Neural progenitor cell (in vitro differentiated cells): Measurements from ENCODE around the genes DUSP7 and TNNC1.

GRCh38 chr3:52047207-52047911, 9.0 kb downstream of the DUSP7 start:
- RAMPAGE, long total RNA: no peak

- RAMPAGE, long total RNA: no peak
Observed at GRCh38 chr3:52056270-52056784, at the start of gene DUSP7. DUSP7 (minus strand) TSS chr3:52056571.

DNA sequence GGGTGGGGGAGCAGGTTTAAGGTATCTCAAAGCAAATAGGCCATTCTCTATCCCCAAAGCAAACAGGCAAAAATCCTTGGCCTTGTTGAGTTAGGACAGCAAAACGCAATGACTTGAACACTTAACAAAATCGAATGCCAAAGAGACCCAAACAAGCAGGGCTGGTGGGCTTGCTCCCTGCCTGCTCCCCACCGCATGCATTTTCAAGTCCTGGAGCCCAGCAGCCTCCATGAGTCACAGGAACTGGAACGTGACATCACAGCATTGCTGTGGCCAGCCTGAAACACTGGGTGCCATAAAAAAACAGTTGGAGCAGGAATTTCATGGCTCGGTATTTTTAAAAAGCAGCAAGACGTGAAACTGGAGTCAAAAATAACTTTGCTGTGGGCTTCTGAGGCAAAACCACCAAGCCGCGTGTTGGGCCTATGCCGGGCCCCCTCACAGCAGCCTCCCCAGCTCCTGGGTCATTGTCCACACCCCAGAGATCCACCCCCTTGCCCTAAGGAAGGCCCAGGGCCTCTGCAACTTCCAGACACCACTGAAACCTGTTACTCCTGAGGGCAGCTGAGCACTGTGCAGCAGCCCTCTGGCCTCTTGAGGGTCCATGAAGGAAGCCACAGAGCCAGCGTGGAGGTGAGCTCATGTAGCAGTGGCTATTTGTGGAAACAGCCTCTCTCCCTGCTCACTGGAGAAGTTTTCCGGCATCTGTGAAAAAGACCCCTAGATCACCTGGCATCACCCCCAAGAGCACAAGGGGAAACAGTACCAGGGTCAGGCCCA, 33.8 kb upstream of the DUSP7 start:
- RAMPAGE, long total RNA: no peak

- RAMPAGE, long total RNA: no peak
Observed at GRCh38 chr3:52108218-52108482, 46.1 kb downstream of the POC1A start.

- RAMPAGE, long total RNA: no peak
Observed at GRCh38 chr3:52192808-52193426, 5.0 kb upstream of the ALAS1 start.

GRCh38 chr3:52216744-52217658, 8.4 kb downstream of the TLR9 start:
- RAMPAGE, long total RNA: no peak

- RAMPAGE, long total RNA: no peak
Observed at GRCh38 chr3:52271090-52271817, 7.2 kb downstream of the WDR82 start.

- RAMPAGE, long total RNA: no peak
Observed at GRCh38 chr3:52290172-52290741, 2.6 kb downstream of the GLYCTK start.

DNA sequence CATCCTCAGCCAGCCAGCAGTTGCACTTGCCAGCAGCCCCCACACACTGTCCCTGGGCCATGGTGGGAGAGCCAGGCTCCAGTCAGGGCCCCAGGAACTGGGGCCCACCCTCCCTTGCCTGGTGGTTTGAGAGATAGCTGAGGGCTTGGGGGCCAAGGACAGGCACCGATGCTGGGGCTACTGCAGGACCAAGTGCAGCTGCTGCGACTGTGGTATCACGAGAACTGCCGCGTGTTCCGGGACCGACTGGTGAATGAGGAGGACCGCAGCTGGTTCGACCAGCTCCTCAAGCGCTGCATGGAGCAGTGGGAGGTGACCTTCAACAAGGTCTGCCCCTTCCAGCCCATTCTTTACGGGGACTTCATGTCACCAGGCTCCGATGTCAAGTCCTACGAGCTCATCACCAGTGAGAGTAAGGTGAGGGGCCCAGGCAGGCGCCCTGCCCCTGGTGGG, 30.1 kb downstream of the BAP1 start:
- RAMPAGE, long total RNA: no peak

DNA sequence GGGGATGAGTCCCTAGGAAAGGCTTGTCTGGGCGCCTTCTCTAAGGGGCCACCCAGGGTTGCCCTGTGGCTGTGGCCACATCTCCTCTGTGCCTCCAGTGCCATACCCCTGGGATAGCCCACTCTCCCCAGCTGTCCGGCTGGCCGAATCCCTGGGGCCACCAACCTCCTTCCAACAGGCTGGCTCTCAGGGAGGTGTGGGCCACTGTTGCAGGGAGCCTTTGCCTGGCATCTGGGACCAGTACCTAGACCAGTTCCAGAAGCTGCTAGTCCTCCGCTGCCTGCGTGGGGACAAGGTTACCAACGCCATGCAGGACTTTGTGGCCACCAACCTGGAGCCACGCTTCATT, 15.1 kb downstream of the BAP1 start:
- RAMPAGE, long total RNA: no peak

GRCh38 chr3:52404975-52405725, 4.7 kb downstream of the BAP1 start:
- RAMPAGE, long total RNA: no peak

- RAMPAGE, long total RNA: no peak
Observed at GRCh38 chr3:52453955-52454457, at the start of gene TNNC1. TNNC1 (minus strand) TSS chr3:52454041.

- RAMPAGE, long total RNA: no peak
Observed at GRCh38 chr3:52472215-52472548, 16.8 kb downstream of the NISCH start.

- RAMPAGE, long total RNA: no peak
Observed at GRCh38 chr3:52502437-52503083, 7.4 kb downstream of the STAB1 start.

DNA sequence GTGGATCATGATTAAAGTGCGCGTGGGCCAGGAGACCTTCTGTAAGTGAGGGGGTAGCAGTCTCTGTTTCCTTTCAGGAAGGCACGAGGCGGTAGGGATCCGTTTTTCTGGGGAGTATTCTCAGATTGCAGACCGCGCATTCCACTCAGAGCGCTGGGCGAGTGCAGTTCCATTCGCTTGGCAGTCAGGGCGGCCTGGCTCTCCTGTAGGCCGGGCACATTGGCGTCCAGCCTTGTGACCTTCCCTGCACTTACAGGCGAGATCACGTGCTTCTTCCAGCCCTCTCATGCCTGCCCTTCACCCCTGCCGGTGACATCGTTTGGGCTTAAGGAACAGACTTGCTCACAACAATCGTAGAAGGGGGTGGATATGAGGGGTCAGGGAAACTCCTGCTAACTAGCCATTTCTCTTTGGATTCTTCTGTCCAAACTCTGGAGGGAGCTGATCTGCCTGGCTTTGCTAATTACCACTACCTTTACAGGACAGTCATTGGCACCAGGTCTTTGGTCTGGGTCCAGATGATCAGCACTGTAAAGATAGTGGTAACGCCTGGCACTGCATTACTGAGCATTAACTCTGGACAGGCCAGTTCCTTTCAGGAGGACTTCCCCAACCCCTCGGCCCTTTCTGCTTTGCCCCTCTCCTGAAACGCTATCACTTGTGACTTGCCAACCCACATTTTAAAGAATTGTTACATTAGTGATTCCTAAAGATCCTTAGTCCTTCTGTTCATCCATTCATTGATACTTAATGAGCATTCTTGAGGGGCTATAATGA, 649 bp downstream of the UQCC5 start:
- RAMPAGE, long total RNA: no peak

DNA sequence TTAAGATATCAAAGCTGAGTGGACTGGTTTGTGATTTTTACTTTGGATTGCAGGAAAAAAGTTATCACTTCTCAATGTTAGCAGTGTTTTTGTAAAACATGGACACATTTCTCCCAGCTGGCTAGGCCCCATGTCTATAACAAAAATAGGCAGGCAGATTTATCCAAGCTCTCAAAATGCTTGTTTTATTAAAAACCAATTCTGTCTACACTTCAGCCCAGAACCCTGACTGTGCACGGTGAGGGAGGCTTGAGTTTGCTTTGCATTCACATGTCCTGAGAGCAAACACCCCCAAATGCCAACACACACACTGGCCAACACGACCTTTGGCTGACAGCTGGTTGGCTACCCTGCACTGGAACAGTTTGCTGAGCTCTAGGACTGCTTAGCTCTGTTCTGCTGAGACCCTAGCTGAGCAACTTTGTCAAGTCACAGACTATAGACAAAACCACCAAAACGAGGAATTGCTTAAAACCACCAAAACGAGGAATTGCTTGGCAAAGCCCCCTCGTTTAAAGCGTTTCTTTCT, 3.7 kb downstream of the STIMATE start:
- RAMPAGE, long total RNA: no peak

DNA sequence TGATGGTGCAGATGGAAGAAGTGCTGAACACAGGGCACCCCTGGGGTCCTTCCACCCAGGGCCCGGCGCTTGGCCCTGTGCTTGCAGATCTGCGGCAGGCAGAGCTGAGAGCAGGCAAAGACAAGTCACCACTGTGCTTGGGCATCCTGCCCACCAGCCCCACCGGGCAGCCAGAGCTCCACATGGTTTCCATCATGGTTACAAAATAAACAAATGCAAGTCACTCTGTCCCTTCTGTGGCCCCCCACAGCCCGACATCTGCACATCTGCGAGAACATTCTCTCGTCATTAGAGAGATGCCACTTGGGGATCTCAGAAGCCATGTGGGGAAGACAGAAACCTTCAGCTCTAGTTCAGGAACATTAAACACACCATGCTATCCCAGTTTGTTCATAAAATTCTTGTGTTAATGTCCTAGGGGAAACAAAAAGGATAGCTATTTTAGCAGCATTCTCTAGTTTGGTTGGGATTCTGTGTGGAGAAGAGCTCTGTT, 37.7 kb upstream of the SFMBT1 start:
- RAMPAGE, long total RNA: no peak

DNA sequence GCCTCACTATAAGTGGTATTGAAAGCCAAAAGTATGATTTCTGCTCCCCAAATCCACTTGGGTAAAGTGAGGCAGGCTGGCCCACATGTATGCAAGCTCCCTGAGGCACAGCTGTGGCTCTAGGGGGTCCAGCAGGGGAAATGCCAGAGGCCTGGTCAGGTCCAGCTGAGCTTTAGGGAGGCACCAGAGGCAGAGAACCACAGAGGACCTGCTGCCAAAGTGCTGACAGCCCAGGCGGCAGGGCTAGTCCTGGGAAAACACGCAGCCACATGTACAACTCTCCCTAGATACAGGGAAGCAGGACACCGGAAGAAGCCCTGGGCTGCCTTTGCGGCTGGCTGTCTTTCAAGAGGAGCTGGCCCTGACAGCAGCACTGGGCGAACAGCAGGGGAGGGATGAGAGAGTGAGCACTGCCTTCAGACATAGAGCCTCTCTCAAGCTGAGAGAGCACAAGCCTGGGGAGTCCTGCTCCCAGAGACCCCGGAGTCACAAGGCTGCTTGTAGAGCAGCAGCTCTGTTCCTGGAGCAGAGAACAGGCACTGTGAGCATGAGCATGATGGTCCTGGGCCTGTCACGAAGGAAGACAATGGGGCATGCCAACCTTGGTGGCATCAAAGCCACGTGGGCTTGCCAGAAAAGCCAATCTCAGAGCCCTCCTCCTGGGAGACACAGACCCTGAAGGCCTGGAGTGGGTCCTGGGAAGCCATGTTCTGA, 40.6 kb downstream of the RFT1 start:
- RAMPAGE, long total RNA: no peak

DNA sequence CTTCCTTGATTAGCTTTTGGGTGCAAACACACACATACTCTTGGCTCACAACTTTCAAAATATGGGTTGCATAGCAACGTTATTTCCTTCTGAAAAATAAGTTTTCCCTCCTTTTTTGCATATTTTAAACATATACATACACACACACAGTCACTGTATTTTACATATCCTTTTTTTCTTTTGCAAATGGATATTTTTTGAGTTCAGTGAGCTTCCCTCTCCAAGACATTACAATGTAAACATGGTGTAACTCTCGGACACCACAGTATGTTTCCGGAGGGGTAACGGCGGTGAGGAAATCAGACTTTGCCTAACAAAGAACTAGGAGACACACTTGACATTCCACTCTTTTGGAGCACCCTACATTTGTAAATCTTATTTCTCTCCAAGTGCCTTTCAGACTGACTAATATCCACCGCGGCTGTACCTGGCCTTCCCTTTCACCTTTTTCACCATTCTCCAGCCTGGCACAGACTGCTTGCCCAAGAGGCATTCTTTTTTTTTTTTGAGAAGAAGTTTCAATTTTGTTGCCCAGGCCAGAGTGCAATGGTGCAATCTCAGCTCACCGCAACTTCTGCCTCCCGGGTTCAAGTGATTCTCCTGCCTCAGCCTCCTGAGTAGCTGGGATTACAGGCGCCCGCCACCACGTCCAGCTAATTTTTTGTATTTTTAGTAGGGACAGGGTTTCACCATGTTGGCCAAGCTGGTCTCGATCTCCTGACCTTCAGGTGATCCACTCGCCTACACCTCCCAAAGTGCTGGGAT, 3.3 kb downstream of the TKT start:
- RAMPAGE, long total RNA: no peak

DNA sequence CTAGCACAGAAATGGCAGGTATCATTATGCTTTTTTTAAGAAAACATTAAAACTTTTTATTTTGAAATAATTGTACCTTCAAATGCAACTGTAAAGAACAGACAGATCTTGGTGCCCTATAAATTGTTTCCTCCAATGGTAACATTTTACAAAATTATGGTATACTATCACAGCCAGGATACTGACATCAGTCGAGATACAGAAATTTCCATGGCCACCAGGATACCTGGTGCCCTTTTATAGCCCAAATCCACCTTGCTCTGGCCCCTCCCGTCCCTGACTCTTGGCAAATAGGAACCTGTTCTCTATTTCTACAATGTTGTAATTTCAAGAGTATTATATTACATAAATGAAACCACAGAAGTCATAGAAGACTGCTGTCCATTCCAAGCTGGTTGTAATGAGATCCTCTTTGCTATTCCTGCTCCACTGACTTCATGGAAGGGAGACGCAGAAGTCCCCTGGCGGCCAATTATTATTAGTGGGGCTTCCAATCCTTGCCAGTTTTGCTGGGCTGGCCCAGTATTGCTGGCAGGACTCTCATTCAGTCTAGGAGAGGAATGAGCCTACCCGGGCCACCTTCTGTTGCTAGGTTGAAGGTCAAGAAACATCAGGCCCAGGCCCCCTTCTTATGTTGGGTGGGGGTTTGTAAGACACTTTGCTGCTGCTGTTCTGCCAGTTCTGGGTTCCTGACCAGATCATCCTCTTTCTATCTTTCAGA, 26.7 kb downstream of the DCP1A start:
- RAMPAGE, long total RNA: no peak